Gastrocnemius medialis (tissue), 3 donors: ENCODE measurements around a stretch of chr12.

GRCh38 chr12:115756397-115756787 is 521.1 kb downstream of the MED13L start:
- PRO-cap, result no peak
- RAMPAGE, long total RNA, 3 experiments, result no peak in any of the 3 experiments

GRCh38 chr12:116064711-116065175 is 212.8 kb downstream of the MED13L start:
- PRO-cap, result no peak
- RAMPAGE, long total RNA, 3 experiments, result no peak in any of the 3 experiments

DNA sequence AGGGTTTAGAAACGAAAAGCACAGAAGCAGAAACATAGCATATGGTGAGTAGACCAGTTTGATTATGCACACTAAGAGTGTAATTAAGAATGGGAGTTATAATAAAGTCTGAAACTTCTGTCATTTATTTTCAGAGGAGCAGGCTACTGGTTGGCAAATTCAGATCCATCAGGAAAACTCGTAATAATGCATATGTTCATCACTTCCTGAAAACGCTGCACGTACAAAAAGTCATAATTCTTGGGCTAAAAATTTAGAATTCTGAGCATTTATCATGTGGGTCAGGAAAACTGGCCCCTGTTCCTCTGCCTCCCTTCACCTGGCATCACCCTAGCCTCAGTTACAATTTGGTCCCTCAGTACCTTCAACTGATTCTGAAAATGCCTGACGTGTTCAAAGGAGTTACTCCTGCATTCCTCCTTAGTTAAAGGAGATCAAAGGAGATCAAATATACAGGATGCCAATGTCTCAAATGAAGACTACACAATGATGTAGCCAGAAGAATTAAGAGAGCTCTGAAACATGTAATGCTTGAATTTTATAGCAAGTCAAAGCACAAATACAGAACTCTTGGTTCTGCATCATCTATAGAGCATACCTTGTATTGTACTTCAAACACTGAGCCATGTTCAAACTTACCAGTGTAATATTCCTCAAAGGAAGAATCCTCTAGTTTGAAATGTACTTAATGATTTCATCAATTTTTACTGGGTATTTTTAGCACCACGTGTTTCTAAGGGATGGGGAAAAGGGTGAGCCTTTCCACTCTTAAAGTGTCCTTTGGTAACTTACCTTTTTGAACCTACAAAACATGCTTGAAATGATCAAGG is 193.8 kb downstream of the MED13L start:
- PRO-cap, result no peak
- RAMPAGE, long total RNA, 3 experiments, result no peak in any of the 3 experiments

DNA sequence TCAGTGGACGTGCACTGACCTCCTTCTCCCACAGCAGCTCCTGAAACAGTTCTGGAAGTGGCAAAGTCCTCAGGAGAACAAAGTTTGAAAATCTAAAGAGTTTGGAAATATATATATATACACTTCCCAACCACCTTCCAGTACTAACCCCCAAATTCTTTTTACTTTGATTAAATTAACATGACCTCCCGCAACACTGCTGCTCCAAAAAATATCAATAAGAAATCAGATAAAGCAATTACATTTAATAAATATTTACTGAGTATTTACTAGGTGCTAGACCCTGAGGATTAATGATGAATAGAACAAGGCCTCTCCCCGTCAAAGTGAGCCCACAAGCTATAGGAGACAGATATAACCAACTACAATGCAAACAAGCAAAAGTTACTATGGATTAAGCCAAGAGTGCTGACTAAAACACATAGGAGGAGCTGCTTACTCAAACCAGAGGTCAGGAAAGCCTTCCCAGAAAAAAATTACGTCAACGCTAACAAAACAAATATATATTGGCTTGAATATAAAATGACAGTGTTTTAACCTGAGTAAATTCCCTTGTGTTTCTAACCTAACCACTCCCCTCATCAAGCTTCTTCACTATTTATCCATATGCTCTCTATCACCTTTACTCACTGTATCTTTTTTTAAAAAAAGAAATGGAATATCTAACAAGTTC is 116.1 kb downstream of the MED13L start:
- PRO-cap, result no peak
- RAMPAGE, long total RNA, 3 experiments, result no peak in any of the 3 experiments

- PRO-cap, result no peak
- RAMPAGE, long total RNA, 3 experiments, result no peak in any of the 3 experiments
These were observed 40.2 kb downstream of the MED13L start for GRCh38 chr12:116237125-116237898.

DNA sequence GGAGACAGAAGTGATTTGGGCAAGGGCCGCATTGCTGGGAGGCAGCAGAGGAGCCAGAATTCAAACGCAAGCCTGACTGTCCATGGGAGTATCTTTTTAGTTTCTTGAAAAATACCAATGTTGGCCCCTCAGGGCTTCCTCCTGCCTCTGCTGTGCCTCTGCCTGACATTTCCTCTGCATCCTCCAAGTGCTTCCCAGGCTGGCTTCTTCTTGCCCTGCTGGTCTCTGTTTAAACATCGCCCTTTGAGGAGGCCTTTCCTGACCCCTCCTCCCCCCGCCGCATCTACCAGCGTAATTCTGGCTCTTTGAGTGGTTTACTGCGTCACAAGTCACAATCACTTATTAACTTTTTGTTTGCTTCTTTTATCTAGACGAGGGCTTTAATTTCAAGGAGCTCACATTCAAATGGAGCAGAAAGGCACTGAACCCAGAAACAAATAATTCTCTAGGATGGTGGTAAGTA is 90.9 kb upstream of the MED13L start:
- PRO-cap, result no peak
- RAMPAGE, long total RNA, 3 experiments, result no peak in any of the 3 experiments

GRCh38 chr12:116381608-116382607 is 104.4 kb upstream of the MED13L start:
- PRO-cap, result no peak
- RAMPAGE, long total RNA, 3 experiments, result no peak in any of the 3 experiments

- PRO-cap, result no peak
- RAMPAGE, long total RNA, 3 experiments, result no peak in any of the 3 experiments
These were observed 105.7 kb upstream of the MED13L start for GRCh38 chr12:116383188-116383565.

- PRO-cap, result no peak
- RAMPAGE, long total RNA, 3 experiments, result no peak in any of the 3 experiments
These were observed 7.4 kb upstream of the MAP1LC3B2 start for GRCh38 chr12:116551693-116552186.

DNA sequence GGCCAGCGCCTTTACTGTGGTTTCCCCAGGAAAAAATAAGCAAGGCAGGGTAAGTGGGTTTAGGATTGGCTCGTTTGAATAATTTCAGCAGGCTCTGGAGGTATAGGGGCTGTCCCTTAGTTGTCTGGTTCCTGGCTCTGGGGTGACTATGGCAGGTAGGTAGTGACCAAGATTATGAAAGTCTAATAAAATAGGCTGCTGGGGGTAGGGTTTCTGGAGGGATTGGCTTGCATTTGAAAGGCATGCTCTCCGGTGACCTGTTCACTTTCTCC is 35.3 kb downstream of the MAP1LC3B2 start:
- PRO-cap, result no peak
- RAMPAGE, long total RNA, 3 experiments, result no peak in any of the 3 experiments

GRCh38 chr12:116610917-116611618 is 51.9 kb downstream of the MAP1LC3B2 start:
- PRO-cap, result no peak
- RAMPAGE, long total RNA, 3 experiments, result no peak in any of the 3 experiments

DNA sequence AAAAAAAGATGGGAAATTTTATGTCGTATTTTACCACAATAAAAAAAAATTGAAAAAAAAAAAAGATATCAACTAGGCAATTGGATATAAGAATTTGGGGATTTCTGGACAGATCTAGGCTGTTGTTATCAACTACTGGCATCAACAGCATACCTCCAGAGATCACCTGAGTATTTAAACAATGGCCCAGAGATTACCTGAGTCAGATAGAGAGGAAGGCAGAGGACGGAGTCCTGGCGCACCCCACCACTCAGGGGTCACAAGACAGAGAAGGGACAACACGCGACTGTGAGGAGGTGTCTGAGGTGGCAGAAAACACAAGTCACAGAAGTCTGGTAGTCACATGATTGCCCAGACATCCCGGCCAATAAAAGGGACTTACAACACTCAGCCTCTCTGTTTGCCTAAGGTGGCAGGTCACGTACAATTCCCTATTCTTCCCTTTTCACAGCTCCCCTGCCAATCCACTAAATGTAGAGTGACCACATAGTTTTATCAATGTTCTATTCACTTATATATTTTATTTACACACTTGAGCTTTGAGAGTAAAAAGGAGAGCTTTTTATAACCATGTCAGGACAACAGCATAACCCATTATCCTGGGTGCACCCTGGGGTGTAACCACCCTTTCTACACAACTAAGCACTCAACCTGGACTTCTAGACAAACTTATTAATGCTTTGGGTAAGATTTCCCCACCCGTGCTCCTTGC is 1.7 kb downstream of the SPRING1 start:
- PRO-cap, result unidirectional peak, plus-strand start at position 399 of the sequence
- RAMPAGE, long total RNA, 3 experiments, result no peak in any of the 3 experiments

DNA sequence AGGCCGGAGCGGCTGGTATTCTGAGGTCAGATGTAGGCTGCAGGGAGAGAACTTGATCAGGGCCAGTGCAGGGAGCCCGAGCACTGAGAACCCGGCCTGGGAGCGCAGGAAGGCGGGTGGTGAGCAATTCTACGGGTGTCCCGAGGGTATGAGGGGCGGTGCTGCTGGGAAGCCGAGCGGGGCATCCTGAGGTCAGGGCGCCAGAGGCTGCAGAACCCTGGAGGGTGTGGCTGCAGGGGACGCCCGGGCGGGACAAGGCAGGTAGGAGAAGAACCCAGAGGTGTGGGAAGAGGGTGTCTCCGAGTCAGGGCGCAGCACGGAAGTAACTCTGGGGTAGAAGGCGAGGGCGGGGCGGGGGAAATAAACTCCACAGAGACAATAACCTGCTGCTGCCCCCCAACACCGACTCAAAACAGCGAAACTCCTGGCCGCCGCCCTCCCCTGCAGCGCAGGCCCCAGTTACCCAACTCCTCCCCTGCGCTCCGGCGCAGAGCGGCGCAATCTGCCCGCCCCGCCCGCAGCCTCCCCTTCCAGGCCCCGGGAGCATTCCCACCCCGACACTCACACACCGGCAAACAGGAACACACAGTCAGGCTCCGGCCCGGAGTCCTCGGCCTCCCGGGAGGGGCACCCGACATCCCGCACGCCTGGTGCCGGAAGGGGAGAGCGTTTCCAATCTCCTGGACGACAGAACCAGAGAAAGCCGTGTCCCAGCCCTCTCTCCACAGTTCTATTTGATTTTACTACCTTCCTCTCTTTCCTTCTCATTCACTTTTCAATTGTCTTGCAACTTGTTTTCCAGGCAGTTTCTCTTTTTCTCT is 2.5 kb downstream of the HRK start:
- PRO-cap, result no peak
- RAMPAGE, long total RNA, 3 experiments, result no peak in any of the 3 experiments

DNA sequence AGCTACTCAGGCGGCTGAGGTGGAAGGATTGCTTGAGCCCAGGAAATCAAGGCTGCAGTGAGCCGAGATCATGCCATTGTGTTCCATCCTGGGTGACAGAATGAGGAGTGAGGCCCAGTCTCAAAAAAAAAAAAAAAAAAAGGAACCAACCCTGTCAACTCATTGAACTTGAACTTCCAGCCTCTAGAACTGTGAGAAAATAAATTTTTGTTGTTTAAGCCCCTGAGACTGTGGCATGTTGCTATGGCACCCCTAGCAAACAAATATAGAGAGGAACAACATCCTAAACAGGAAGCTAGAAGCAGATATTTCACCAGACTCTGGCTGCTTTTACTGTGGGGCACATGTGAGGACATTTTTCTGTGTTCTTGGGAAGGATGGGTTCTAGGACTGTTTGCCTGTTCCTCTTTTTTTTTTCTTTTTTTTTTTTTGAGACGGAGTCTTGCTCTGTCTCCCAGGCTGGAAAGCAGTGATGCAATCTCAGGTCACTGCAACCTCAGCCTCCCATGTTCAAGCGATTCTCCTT is 4.1 kb upstream of the HRK start:
- PRO-cap, result no peak
- RAMPAGE, long total RNA, 3 experiments, result no peak in any of the 3 experiments

DNA sequence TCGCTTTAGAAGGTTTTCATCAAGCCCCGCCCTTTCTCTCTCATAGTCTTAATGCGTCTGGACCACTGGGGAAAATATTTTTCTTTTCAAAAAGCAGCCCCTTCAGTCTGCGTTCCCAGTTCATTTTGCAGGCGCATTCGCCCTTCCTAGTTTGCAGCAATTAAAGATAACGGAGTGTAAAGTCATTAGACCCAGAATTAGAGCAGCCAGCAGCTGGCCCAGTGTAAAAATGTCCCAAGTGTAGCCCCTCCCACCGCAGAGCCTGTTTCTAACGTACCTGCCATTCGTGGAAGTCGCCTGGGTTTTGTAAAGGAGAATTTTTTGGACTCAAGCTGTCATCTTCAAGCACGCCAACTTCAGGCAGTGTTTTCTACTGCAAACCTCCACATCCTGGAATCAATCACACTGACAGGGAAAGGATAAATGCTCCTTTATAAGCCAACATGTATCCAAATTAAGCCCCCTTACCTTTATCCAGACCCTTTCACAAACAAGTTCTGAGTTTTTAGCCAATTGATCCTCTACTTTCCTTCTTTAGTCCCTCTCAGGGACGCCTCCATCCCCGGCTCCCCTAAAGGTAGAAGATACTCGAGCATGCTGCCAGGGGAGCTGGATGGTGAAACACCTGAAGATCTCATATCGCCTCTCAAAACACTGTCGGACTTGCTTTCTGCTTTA is 68.6 kb downstream of the TESC start:
- PRO-cap, result no peak
- RAMPAGE, long total RNA, 3 experiments, result no peak in any of the 3 experiments

DNA sequence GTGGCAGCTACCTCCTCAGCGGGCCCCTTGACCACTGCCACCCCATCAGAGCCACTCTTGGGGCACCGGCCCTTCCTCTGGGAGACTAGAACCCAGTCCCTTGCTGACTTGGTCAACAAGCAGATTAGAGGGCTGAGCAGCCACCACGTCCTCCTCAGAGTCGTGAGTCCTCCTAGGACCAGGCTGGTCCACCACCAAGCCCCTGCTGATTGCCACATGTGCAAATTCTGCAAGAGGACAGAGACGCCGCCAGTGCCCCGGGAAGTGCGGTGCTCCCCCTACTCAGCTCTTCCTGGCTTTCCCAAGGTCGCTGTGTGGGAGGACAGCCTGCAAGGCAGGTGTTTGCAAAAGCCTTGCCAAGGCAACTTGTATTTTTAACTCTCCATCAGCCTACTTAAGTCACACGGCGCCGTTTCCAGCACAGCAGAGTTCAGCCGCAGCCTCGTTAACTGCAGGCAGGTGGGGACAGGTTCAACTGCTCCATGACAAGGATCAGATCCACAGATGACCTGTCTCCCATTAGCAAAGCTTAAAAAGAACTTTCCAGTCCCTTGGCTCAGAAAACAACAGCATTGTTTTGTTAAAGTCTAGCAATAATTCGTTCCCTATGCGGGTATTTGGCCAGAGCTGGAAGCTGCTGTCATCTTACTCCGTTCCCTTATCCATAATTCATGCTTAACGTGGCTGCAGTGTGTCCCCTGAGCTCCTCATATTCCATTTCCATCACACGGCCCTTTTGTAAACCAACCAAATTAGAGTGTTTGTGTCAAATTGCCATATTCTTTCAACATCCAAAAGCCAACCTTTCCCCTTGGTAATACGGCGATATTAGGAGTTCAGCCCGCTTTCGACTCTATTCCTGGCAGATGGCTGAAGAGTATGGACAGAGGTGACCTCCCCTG is 65.5 kb downstream of the TESC start:
- PRO-cap, result no peak
- RAMPAGE, long total RNA, 3 experiments, result no peak in any of the 3 experiments

DNA sequence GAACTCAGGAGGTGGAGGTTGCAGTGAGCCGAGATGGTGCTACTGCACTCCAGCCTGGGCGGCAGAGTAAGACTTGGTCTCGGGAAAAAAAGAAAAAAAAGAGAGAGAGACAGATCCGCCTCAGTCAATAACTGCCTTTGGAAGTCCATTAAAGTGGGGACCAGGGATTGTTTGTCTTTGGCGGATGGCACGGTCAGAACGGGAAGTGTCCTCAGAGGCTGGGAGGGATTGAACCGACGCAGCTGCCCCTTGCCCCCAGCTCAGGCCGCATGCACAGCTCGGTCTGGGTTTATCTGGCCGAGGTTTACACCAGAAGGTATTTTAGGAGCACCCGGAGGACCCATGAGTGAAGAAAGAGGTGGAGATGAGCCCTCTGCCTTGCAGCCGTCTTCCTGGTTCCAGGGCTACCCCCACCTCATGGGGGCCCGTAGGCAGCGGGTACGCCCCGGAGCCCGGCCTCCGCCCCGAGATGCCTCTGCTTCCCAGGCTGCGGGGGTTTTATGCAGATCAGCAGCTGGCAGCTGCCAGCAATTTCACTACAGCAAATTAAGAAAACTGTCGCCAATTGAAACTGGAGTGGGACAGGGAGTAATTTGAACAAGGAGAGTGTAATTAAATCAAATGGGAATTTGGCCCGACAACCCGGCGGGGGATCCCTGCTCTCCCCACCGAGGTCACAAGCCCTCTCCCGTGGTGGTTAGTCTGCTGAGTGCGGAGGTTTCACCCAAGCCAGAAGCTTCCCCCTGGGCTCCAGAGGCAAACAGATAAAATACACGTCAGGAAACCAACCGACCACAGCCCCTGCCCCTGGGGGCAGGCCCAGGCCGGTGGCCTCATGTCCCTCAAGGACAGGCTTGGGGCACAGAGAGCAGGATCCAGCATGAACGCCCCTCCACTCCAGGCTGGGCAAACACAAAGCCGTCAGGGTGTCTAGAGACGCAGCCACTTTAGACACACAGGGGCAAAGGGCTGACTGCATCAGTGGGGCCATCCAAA is 54.1 kb downstream of the TESC start:
- PRO-cap, result no peak
- RAMPAGE, long total RNA, 3 experiments, result no peak in any of the 3 experiments

DNA sequence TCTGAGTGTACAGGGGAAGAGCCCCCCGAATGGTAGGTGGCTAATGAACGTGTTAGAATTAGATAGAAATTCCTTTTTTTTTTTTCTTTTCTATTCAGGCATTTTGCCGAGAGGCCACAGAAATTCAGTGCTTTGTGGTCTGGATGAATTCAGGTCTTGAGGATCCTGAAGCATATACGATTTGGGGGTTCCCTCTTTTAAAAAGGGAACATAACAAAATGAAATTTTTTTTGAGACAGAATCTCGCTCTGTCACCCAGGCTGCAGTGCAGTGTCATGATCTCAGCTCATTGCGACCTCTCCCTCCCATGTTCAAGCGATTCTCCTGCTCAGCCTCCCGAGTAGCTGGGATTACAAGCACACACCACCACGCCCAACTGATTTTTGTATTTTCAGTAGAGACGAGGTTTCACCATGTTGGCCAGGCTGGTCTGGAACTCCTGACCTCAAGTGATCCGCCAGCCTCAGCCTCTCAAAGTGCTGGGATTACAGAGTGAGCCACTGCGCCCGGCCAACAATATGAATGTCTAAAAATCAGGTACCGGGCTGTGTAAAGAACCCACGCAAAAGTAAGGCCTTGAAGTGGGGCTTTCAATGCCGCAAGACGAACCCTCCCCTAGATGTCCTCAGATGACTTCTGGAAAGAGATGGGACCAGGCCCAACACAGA is 30.1 kb downstream of the TESC start:
- PRO-cap, result no peak
- RAMPAGE, long total RNA, 3 experiments, result no peak in any of the 3 experiments

DNA sequence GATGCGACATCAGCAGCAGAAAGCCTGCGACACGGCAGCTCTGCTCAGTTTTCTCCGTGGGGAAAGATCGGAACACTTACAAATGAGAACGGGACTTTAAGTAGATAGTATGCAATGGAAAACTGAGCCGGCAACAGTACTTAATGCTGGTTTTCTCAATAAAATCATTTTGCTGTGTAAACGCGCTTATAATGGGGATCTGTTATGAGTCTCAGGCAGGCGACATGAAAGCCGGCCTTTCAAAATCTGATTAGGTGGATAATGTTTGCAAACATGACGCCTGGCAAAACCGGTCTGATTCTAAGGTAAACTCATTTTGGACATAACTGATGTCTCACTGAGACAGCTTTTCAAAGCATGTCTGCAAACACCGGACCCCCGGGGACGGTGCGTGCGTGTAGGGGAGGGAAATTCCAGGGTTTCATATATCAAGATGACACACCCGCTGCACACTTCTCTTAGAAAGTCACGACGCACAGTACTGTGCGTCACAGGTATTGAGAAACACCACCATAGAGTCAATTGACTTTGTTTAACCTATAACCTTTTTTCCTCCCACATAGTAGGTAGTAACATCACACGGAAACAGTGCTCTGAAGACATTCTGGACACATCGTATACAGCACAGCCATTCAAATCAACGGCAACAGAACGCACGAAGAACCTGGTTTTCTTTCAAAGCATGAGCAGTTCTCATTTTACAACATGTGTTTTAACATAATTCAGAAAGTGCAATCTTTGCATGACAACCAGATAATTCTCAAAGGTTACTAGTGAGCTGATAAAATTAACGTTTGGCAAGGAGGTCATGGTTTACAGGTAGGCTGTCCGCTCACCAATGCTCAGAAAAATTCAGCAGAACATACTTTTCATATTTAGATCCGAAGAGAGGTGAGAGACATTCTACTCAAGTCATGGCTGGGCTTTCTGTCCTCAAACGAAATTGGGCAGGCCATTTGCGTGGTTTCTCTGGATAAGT is 43.9 kb upstream of the TESC start:
- PRO-cap, result no peak
- RAMPAGE, long total RNA, 3 experiments, result no peak in any of the 3 experiments

DNA sequence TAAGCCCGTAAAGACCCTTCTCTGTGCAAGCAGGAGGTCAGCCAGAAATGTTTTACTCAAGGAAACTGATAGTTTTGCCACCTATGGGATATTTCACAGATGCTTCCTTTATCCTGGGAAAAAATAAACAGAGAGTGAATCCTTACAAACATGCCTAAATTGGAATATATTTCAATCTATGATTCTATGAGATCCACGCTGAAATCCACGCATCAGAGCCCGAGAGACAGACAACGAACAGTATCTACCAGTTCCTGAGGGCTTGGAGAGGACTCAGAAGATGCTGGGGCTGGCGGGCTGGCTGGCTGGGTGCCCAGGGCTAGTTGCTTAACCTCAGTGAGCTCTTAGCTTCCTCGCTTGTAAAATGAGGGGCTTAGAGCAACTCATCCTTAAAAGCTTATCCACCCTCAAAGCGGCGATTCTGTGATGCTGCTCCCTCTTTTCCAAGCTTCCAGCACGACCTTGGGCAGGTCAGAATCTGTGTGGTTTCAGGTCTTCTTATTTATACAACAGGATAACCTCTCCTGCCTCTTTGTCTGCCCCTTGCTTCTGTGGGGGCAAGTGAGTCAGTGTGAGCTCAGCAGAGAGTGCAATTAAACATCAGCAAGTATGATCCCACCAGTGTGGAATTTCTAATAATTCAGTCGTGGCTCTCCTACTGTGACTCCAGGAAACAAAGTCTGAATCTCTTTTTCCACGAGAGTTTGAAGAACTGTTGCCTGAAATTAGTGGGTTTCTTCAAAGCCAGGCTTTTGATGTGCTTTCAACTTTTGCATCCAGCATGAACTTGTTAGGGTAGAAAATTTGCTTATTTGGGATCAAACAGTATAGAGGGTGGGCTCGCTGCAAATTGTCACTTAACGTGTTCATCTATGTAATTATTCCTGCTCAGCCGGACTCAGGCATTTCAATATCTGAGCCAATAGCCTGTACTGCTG is 281.8 kb downstream of the KSR2 start:
- PRO-cap, result no peak
- RAMPAGE, long total RNA, 3 experiments, result no peak in any of the 3 experiments